ENCODE results near the gene PLXND1.

- PRO-cap: no peak
Observed at GRCh38 chr3:128882118-128882405, 2.6 kb downstream of the ACAD9 start.

- PRO-cap: unidirectional peak, minus-strand start at chr3:129067851
Observed at GRCh38 chr3:129067453-129068444, 7.2 kb downstream of the GP9 start.

- PRO-cap: no peak
Observed at GRCh38 chr3:129070087-129070355, 9.4 kb downstream of the GP9 start.

- PRO-cap: bidirectional peak, plus-strand start at chr3:129120829, minus-strand start at chr3:129120650
Observed at GRCh38 chr3:129120244-129121332, 1.0 kb downstream of the RAB43 start.

DNA sequence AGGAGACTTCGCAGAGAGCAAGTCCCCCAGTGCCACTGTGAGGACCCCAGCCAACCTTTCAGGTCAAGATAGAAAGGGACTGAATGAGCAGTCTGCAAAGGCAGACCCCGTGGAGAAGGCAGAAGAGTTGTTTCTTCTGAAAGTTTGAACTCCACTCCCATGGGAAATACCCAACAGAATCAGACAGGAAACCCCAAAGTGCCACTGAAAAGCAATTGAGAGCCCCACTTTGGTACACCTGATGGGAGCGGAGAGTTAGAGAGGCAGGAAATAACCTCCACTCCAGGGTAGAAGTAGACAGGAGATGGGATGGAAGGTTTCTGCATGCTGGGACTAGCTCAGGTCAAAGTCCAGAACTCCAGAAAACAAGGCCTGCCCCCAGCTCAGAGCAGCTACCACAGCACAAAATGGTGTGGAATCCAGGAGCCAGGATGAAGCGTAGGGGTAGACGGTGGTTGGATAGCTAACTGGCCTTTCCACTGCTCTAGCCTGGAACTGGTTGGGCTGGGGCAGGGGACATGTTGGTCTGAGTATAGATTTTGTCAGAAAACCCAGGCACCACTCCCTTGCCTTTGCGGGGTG is 1.8 kb upstream of the RAB43 start:
- PRO-cap: no peak

- PRO-cap: no peak
Observed at GRCh38 chr3:129160323-129160843, 480 bp downstream of the ISY1 start.

- PRO-cap: no peak
Observed at GRCh38 chr3:129161906-129162473, 1.1 kb upstream of the ISY1 start.

- PRO-cap: no peak
Observed at GRCh38 chr3:129182014-129182809, 1.5 kb downstream of the CNBP start.

DNA sequence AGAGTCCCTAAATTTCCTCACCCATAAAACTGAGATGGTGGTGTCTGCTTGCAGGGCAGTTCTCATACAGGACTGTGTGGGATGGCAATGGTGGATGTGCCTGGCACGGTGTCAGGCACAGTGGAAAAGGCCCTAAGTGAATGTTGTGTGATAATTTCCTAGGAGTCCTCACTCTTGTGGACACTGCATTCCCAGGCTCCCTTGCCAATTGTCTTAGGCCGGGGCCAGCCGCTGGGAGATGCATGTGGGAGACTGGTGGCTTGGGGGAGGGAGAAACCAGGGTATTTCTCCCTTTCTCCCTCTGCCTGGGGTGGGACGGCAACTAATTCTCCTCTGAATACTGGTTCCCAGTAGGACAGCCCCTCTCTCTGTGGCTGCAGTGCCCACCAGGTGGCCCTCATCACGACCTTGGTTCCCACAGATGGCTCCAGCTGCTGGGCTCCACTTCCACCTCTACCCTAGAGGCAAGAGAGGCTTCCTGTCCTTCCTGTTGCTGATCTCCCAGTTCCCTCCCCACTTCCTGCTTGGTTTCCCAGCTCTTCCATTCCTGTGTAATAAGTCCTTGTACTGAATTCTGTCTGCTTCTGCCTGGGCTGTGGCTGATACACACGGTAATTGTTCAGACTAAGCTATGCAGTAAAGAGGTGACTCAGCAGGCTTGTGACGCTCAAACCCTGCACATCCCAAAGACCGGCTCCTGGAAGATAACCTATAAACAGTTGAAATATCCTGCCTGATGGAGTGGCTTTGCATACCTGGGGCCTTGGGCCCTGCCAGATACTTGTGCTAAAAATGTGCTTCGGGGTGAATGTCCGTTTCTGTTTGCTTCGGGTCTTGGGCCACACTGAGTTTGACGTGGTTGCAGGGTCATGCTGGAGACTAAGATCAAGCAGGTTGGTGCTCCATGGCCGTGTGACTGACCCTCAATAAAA is 20.4 kb upstream of the COPG1 start:
- PRO-cap: no peak

GRCh38 chr3:129452150-129453161 is 12.4 kb downstream of the IFT122 start:
- PRO-cap: no peak

DNA sequence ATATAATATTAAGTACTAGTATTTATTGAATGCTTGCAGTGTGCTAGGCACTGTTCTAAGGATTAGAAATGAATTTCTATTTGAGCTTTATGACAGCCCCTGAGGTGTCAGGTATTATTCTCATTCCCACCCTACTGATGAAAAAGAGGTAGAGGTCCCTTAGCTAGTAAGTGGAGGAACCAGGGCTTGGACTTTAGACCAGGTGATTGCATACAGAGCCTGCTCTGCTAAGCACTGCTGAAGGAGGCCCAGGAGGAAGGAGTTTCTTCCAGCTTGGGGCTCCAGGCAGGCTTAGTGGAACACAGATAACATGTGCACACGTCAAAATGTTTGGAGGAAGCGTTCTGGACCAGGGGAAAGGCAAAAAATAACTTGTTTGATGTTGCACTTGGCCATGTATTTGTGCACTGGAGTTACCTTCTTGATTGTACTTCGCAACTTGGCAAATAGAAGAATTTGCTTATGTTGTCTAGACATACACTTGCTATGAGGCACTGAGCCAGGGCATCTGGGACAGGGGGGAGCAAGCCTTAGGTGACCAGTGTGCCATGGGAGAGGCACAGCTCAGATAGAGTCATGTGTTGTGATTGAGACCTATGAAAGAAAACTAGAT is 22.4 kb downstream of the IFT122 start:
- PRO-cap: no peak

- PRO-cap: no peak
Observed at GRCh38 chr3:129599083-129599493, 7.4 kb downstream of the PLXND1 start.

GRCh38 chr3:129606098-129606860 is at the start of gene PLXND1:
Gene PLXND1, minus strand, starts transcription at chr3:129606676.
- PRO-cap: bidirectional peak, plus-strand start at chr3:129607033, minus-strand start at chr3:129606775

GRCh38 chr3:129614748-129615400 is 8.4 kb upstream of the PLXND1 start:
- PRO-cap: bidirectional peak, plus-strand start at chr3:129615086, minus-strand start at chr3:129614978; unidirectional peak, plus-strand start at chr3:129615086

DNA sequence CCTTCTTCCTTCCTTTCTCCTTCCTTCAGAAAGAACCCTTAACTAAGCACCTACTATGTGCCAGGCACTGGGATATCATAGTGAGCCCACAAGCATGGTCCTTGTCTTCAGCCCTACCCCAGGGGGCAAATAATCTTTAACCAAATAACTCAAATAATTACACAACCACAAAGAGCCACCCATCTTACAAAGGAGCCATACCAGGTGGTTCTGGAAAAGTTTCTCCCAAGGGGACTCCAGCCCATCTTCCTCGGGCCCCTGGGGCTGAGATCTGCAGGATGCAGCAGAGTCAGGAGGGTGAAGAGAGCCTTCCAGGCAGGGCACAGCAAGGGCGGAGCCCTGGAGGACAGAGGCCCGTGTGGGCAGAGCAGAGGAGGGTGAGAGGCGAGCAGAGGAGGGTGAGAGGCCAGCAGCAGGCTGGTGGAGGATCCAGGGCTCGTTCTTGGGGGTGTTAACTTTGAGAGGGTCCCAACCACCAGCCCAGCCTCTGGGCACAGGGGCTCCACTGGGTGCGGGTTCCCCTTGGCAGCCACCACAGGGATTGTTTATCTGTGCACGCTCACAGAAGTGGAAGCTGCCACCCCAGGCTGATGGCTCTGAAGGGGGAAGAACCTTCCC is 9.1 kb upstream of the PLXND1 start:
- PRO-cap: no peak

GRCh38 chr3:129686921-129687283 is 80.4 kb upstream of the PLXND1 start:
- PRO-cap: unidirectional peak, plus-strand start at chr3:129687180

GRCh38 chr3:129877273-129877803 is 16.2 kb downstream of the TMCC1 start:
- PRO-cap: no peak

DNA sequence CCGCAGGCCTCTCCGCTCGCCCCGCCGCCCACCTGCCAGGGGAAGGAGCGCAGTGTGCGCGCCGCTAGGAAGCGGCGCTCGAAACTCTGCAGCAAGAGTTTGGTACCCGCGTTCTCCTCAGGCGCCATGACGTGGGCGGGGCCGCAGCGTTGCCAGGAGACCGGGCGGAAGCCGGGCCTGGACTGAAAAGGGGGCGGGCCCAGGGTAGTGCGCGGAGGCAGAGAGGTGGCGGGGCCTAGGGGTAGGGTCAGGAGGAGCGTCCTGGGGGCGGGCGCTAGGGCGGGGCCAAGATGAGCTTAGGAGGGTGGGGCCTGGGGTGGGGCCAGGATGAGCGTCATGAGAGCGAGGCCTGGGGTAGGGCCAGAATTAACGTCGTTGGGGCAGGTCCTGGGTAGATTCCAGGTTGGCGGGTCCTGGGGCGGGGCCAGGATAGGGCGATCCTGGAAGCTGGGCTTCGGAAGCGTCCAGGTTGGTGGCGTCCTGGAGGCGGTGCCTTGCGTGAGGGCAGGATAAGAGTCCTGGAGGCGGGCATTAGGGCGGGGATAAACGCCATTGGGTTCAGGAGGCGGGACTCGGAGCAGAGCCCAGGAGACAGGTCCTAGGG is 29.8 kb downstream of the ALG1L2 start:
- PRO-cap: bidirectional peak, plus-strand start at position 365 of the sequence, minus-strand start at position 143 of the sequence

DNA sequence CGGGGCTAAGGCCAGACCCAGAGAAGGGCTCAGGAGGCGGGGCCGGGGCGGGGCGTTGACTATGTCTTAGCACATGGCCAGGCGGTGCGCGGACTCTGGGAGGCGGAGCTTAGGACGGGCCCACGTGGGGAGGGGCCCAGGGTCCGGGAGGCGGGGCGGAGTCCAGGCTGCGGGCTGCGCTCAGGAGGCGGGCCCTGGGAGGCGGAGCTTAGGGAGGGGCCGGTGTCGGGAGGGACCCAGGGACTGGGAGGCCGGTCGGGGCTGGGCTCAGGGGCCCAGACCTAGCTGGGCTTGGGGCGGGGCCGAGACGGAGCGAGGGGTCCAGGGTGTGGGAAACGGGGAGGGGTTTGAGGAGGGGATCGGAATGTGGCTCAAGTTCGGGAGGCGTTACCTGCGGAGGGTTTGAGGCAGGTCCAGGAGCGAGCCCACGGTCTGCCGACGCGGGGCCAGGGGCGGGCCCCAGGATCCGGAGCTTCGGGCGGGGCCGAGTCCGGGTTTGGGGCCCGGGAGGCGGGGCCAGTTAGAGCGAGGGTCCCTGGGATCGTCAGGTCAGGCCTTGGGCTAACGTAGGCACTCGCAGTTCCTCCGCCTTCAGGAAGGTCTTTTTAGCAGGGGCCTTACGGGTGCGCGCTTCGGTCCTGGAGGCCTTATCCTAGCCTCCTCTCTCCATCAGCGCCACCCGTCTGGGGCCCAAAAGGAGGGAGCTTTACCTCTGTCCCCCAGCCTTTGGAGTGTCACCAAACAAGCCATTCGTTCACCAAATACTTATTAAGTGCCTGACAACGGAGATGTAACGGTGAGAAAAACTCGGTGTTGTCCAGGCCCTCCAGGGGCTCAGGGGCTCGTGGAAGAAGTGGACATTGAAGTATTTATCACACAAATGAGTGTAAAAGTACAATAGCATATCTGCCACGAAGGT is 30.6 kb downstream of the ALG1L2 start:
- PRO-cap: unidirectional peak, plus-strand start at position 239 of the sequence; bidirectional peak, plus-strand start at position 523 of the sequence, minus-strand start at position 468 of the sequence

DNA sequence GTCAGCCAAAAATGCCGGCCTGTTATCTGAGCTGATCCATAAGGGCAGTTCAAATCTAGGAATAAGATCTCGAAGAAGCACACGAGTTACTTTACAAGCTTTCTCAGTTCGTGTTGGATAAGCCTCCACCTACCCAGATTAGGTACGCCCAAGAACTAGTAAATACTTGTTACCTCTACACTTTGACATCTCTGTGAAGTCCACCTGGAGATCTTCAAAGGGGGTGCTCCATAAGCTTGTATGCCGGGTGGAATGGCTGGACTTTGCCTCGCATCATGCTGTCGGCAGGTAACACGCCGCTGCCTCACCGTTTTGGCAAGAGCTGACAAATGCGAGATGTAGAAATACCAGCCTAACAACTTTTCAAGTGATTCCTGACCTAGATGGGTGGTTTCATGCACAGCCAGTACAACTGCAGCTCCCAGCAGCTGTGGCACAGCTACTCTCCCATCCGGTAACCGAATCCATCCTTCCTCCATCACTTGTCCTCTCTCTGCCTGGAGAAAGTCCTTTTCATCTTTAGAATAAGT is 62.6 kb downstream of the ALG1L2 start:
- PRO-cap: no peak